ENCODE measurements around a stretch of chr7.

DNA sequence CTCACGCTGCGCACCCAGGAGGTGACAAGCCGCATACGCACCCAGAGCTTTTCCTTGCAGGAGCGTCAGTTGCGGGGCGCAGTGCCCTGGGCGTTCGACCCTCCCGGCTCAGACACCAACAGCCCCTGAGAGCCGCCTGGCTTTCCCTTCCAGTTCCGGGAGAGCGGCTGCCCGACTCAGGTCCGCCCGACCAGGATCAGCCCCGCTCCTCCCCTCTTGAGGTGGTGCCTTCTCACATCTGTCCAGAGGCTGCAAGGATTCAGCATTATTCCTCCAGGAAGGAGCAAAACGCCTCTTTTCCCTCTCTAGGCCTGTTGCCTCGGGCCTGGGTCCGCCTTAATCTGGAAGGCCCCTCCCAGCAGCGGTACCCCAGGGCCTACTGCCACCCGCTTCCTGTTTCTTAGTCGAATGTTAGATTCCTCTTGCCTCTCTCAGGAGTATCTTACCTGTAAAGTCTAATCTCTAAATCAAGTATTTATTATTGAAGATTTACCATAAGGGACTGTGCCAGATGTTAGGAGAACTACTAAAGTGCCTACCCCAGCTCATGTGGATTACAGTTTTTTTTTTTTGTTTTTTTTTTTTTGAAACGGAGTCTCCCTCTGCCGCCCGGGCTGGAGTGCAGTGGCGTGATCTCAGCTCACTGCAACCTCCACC, 10.1 kb downstream of the ATG9B start:
- PRO-cap, result no peak

DNA sequence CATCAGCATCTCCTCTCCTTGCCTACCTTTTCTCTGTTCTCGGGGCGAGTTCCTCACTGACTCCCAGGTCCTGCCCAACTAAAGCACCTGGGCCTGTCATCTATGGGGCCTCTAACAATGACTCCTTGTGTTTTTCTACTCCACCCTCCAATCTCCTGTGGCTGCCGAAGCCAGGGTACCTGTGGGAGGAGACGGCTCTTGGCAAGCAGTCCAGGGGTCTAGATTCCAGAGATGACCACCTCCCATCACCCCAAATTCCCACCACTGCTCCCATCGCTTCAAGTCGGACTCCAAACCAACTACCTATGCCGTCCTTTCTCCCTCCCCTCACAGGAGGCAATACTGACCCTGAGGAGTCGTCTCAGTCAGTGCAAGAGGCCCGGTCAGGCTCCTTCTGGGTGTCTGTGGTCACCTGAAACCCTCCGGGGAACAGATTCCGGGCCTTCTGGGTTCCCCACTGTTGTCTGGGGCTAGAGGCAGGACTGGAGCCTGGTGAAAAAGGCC, 8.7 kb downstream of the ATG9B start:
- PRO-cap, result no peak

- PRO-cap, result bidirectional peak, plus-strand start at chr7:151018376, minus-strand start at chr7:151018262
These were observed 5.9 kb downstream of the ATG9B start for GRCh38 chr7:151018085-151019074.

DNA sequence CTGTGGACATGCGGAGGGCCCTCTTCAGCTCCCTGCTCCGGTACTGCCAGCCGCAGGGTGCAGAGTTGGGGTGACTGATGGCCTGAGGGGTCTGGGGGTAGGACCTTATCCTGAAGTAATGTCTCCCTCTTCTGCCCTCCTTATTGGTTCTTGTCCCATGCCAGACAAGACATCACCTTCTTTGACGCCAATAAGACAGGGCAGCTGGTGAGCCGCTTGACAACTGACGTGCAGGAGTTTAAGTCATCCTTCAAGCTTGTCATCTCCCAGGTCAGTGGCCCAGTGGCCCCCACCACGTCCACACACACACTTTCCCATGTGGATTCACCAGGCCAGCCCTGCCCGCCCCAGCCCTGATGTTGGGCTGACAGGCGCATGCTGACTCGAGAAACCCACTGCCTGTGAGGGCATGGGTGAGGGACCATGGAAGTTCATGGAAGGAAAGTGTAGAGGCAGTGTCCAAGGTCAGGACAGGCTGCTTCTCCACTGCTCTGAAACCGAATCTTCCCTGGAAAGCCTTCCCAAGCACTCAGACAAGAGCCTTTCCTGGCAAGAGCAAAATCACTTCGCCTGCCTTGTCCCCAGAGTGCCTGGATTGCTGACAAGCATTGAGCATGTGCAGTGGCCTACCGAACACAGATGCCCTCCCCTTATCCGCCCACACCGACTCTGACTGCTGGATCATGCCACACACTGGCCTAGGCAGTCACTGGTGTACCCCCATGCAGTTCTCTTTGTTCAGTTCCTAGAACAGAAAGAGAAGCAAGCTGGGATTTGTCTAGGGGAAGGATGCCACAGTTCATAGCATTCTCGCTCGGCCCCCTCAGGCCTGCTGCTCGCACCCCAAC, 6.5 kb downstream of the ABCB8 start:
- PRO-cap, result no peak

GRCh38 chr7:151060899-151061738, 1.7 kb downstream of the SLC4A2 start:
- PRO-cap, result no peak

DNA sequence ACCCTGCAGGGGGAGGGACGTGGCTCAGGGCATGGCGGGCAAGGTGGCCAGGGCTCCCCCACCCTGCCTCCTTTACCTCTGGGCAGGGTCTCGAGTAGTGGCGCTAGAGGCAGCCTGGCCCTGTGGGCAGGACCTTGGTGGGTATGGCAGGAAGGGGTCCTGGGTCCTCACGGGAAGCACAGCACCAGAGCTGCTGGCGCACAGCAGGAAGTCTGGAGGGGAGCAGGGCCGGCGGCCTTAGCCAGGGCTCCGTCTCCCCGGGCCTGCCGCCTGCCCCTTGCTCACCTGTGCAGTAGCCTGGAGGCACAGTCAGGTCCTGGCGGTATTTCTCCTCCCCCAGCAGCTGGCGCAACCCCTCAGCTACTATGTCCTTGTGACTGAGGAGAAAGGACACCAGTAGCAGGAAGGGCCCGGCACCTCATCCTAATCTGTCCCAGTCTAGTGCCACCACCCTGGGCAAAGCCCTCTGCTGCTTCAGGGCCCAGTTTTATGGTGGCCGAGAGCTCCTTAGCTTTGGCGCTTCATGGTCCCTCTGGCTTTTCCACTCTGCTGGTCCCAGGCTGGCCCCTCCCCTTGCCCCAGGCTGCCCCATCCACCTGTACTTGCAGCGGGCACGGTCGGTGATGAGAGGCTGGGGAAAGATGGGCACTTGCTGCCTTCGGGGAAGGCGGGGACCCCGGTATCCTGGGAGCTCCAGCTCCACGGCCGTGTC, 3.4 kb downstream of the FASTK start:
- PRO-cap, result no peak

DNA sequence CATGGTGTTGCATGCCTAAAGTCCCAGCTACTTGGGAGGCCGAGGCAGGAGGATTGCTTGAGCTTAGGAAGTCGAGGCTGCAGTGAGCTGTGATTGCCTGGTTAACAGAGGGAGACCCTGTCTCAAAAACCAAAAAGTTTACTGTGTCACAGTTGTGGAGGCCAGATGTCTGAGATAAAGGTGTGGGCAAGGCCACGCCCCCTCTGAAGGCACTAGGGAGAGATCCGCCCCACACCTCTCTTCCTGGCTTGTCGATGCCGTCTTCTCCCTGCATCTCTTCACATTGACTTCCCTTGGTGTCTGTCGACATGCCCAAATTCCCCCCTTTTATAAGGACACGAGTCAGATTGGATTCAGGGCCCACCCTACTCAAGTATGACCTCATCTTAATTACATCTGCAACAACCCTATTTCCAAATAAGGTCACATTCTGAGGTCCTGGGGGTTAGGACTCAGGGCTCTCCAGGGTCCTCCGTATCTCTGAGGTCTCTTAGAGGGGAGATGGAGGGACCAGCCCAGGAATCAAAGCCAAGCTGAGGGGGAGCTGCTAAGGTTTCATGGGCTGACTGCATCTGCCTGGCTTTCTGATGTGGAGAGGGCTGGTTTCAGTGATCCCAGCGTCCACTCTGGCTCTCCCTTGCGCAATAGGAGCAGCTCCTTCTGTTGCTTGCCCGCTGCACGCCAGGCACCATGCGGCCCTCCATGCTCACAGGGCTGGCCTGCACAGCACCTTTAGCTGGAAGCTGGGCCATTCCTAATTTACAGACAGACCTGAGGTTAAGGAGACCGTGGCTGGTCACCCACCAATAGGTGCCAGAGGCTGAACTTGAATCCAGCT, 23.2 kb downstream of the AGAP3 start:
- PRO-cap, result no peak

- PRO-cap, result no peak
These were observed 27.3 kb downstream of the AGAP3 start for GRCh38 chr7:151113260-151114273.

DNA sequence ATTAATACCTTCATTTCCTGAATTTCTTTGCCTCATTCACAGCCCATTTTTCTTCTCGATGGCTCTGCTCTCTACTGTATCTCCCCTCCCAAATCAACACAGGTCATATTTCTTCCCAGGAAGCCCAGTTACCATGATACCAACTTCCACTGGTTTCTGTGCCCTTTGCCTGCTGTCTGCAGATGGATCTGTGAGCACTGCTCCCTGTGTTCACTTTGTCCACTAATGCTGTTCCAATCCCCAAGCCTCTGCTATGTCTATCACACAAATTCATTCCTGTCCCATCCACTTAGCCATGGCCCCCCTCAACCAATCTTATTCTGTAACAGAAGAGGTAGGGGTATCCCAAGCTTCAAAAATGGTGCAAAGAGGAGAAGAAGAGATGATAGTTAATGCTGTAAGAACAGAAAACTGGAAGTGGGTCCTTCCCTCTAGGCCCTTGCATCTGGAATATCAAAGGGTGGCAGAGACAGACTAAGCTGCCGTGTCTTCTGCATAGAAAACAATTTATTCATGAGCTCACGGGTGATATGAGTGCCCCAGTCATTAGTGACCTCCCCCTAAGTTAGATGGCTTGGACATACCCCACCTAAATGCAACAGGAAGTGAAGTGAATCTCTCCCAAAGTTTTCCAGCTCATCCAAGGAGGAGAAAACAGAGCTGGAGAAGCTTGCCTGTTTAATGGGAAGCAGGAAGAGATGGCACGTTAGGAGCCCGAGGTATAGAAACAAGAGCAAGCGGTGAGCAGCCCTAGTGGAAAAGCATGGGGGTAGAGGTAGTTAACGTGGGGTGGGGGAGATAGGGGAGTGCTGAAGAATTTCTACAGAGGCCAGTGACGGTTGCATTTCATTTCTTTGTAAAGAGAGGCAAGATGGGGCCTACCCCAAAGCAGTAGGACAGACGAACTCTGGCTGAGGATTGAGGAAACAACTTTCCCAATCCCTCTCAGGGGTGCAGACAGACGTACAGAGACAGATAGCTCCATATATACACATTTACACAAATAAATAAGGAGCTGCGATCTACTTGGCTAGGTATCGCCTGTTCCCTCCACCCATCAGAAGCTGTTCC, 20.0 kb downstream of the GBX1 start:
- PRO-cap, result no peak

DNA sequence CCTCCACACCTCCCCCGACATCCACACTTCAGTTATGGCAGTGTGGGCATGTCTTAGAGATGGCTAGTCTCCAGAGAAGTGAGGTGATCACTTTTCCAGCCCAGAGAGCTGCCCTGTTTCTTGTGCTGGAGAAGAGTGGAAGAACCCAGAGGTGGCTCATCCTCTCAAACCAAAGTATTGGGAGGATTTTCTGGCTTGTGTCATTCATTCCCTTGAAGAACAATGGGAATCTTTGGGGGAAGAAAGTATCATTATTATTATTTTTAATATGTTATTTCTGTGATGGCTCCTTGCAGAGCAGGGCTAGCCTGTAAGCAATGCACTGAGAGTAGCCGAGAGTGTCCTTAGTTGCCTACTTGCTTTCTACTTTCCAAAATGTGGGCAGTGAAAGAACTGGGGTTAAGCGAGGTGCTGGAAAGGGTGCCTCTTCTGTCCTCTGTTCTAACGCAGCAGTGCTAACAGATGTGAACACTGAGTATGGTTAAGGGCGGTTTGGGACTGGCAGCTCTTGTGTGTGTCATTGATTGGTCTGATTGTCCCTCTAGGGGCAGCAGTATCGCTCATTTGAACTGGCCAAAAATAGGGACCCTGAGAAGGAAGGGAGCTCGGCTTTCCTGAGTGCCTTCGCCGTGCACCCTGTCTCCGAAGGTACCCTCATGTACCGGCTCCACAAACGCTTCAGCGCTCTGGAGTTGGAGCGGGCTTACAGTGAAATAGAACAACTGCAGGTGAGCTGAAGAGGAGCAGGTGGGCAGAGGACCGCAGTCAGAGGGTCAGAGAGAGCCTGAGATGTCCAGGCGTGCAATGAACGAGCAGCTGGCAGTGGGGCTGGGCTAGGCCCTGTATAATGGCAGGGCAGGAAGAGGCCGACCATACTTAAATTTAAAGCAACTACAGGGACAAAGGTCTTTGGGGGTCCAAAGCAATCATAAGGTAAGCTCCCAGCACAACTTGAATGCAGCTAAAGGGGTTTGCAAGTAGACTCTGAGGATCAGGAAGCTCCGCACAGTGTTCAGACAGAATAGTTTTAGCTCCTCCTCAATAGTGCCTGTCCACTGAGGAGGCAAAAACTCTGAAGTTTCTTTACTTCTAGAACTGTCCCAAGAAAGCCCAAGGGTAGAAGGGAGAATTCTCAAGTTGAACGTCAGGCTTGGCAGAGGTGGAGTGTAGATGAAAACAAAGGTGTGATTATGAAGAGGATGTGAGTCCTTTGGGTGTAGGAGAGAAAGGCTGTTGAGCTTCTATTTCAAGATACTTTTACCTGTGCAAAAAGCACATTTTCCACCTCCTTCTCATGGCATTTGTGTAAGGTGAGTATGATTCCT, 4.0 kb downstream of the CHPF2 start:
- PRO-cap, result no peak

- PRO-cap, result no peak
These were observed 5.5 kb downstream of the CHPF2 start for GRCh38 chr7:151237495-151238519.

DNA sequence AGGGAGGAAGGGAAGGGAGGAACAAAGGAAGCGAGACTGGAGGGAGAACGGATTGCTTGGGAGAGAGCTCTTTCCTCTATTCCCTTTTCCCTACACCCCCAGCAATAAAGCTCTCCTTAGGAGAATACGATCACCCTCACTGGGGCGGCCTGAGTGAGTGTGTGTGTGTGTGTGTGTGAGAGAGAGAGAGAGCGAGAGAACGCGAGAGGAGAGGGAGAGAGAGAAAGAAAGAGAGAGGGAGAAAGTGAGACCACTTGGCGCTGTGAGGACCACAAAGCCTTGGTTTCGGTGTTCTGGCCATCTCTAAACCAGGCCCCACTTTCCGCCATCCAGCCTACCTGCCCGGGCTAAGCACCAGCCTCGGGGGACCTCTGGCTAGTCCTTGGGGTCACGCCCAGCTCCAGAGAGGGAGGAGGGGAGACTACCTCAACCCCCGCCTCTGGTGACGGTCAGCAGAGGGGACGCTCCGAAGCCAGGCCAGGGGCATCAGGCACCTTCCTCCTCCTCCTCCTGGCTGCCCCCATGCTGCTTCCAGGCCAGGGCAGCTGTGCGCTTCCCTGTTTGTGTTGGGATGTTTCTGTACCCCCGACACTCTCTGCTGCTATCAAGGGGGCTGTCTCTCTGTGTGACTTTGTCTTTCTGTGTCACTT, 3.9 kb upstream of the SMARCD3 start:
- PRO-cap, result no peak

DNA sequence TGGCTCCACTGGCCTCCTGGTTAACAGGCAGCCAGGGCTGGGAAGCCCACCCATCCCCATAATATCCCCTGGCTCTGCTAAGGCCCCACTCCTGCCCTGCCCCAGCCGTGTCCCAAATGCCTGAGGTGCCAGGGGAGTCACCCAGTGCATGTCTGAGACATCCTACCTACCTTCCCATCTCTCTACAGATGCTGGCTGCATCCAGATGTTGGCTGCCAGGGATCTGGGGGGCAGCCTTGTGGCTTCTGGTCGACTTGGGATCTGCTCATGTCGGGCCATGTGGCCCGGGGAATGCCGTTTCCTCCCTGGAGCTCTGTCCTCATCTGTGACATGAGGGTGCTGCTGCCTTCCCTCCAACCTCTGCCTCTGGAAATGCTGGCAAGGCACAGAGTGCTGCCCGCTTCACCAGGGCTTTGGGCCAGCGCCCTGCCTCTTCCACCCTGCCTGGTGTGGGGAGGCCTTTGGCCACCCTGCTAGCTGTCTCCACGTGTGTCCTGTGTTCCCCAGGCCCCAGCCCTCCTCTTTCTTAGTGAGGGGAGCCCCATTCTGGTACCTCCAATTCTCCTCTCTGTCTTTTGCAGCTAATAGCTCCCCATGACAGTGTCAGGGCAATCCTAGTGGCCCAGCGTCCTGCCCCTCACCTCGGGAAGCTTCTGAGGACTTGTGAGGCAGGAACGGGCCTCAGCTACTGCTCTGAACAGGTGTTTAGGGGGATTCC, 5.8 kb upstream of the SMARCD3 start:
- PRO-cap, result no peak

GRCh38 chr7:151425683-151426304, 14.1 kb downstream of the CRYGN start:
- PRO-cap, result no peak

DNA sequence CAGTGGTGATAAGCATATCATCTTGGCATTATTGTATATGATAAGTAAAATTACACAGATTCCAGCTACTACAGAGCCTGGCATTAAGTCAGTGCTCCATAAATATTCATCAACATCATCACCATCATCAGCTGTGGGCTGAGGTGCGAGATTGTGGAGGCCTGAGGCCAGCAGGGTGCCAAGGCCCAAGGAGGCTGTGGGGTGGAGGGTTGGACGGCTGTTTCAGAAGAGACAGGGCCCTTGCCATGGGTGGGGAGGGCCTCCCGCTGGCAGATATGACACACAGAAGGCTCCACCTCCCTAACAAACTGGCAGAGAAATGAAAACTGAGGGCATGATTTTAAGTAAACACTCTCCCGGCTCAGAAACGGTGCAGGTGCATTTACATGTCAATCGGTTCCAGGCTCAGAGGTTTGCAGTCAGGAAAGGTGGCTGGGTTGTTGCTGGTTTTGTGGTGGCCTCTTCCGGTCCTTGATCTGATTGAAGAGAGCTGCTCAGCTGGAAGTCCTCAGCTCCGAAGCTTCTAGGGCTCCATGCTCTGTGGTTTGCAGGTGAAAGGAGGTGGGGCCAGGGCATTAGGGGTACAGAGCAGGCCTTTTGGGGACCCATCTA, 10.2 kb downstream of the CRYGN start:
- PRO-cap, result no peak

DNA sequence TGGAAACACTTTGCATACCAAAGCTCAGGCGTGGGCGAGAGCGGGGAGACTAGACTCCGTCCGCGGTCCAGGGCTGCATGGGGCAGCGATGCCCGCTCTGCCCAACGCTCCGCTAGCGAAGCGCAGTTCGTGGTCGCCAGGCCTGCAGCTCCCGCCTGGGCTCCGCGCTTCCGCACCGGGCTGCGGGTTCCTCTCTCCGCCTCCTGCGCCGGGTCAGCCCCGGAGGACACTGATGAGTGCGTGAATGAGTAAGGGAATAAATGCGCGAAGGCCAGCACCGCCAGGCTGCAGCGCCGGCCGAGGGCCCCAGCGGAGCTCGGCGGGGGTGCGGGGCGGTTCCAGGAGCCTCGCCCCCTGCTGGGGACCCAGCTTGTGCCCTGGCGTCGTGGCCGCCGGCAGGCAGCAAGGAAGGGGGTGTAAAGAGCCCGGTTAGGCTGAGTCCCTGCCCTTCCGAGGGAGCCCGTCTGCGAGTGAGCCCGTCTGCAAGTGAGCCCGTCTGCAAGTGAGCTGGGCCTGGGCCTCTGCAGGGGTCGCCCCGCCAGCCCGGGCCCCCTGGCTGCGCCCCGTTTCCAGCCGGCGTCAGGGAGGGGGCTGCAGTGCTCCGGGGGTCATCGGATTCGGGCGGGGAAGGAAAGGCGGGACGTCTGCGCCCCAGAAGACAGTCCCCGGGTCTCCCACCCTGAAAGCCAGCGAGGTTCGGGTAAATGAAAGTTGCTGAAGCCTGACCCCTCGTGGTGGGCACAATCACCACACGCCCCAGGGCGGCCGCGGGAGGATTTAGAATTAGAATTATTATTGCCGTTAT, 8.4 kb upstream of the CRYGN start:
- PRO-cap, result unidirectional peak, minus-strand start at position 698 of the sequence

- PRO-cap, result no peak
These were observed 22.3 kb downstream of the RHEB start for GRCh38 chr7:151497322-151497951.

DNA sequence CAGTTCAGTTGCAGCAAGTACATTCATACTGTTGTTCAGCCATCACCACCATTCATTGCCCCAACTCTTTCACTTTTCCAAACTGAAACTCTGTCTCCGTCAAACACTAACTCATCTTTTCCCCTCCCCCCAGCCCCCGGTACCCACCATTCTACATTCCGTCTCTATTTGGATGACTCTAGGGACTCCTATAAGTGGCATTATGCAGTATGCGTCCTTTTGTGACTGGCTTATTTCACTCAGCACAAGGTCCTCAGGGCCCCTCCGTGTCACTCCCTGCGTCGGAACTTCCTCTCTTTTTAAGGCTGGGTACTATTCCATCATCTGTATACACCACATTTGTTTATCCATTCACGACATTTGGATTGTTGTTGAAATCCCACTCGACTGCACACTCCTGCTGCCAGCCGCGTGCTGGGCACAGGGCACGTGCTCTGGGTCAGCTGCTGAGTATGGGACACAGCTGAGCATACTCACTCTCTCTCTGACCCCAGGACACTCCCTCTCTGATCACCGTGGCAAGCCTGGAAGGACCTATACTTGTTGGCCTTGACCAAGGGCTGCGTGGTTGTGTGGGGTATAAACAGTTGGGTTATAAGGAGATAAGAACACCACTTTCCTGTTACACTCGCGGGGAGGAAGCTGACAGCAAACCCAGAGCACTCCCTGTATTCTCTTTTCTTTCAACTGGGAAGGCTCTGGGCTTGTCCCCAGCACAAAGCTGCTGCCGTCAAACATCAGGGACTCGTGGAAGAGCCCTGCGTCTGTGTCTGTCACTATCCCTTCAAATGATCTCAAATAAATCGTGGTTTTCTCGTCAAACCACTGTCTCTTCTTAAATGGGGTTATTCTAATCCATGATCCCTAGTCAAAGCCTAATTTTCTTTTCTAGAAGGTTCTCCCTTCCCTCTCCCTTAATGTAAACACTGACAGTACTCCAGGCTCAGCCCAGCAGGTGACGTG, 153.0 kb upstream of the RHEB start:
- PRO-cap, result no peak

DNA sequence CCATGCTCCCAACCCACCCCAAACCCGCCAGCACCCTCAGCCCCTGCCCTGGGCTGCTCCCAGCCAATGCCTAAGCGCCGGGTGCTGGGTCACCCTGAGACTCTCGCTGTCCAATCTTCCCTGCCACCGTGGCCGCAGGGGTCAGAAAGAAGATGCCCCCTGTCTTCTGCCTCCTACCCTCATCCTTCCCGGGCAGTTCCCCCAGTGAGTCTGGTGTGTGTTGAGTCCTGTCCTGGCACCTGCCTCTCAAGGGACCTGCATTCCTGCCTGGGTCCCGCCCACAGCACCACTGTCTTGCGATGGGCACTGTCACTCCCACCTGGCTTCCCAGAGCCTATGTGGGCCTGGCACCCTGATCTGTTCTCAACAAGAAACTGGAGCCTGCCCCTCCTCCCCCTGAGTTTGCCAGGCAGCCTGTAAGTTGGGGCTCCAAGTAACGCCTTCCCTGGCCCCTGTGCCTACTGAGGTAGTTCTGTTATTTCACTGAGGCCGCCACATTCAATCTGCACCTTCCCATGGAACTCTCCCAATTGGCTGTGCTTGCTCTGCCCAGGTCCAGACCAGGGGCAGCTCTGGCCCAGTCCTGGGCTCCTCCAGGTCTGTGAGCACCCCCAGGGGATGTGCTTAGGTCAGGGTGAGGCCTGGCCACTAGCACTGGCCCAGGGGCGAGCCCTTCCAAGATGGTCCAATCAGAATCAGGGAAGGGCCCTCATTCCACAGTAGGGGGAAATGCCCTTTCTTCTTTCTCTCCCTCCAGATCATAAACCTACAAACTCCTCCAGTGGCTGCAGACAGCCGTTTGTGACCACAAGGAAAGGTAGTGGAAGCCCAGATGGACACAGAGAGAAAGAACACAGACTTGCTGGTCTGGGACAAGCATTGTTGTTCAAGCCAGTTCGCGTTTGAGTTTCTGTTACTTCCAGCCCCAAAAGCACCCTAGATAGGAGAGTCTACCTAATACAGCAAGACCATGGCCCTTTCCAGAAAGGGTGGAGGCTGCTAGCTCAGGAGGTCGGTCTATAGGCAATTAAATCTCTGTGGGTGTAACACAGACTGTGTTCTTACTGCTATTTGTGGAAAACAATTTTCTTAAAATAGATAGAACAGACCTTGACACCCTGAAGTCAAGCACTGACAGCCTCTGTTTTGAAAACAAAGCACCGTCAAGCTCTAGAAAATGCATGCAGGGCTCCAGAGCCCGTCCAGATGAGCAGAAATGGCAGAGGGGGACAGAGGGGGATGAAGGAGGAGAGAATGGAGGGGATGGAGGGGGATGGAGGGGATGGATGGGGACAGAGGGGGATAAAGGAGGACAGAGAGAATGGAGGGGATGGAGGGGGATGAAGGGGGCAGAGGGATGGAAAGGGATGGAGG, 157.0 kb downstream of the PRKAG2 start:
- PRO-cap, result no peak

DNA sequence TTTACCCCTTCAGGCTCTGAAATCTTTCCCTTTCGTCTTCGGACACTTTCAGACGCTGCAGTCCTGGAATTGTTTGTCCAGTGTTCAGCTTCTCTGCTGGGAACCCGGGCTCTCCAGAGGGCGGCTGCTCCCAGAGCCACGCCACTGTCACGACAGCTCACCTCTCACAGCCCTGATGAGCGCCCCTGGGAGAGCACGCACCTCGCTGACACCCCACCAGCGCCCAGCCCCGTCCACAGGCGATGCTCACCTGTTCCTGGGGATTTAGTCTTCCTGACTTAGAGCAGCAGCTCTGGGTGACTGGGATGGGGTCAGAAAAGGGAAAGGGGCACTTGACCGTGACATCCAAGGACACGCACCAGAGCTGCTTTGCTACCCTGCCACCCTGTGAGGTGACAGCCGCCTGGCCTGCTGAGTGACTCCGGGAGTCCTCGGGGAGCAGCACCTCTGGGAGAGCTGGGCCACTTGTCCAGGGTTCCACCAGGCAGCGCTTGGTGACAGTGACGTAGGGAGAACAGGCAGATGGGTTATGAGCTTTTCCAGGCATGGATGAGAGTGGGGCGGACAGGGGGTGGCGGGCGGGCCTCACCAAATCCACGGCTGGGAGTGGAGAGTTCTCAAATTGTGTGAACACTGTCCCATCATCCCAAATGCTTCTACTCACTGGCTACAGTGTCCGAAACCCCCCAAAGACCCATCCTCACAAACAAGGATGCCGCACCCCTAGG, 148.2 kb downstream of the PRKAG2 start:
- PRO-cap, result no peak